GM23338 (cell line): ENCODE data around the genes RNF185, PIK3IP1 and TIMP3.

DNA sequence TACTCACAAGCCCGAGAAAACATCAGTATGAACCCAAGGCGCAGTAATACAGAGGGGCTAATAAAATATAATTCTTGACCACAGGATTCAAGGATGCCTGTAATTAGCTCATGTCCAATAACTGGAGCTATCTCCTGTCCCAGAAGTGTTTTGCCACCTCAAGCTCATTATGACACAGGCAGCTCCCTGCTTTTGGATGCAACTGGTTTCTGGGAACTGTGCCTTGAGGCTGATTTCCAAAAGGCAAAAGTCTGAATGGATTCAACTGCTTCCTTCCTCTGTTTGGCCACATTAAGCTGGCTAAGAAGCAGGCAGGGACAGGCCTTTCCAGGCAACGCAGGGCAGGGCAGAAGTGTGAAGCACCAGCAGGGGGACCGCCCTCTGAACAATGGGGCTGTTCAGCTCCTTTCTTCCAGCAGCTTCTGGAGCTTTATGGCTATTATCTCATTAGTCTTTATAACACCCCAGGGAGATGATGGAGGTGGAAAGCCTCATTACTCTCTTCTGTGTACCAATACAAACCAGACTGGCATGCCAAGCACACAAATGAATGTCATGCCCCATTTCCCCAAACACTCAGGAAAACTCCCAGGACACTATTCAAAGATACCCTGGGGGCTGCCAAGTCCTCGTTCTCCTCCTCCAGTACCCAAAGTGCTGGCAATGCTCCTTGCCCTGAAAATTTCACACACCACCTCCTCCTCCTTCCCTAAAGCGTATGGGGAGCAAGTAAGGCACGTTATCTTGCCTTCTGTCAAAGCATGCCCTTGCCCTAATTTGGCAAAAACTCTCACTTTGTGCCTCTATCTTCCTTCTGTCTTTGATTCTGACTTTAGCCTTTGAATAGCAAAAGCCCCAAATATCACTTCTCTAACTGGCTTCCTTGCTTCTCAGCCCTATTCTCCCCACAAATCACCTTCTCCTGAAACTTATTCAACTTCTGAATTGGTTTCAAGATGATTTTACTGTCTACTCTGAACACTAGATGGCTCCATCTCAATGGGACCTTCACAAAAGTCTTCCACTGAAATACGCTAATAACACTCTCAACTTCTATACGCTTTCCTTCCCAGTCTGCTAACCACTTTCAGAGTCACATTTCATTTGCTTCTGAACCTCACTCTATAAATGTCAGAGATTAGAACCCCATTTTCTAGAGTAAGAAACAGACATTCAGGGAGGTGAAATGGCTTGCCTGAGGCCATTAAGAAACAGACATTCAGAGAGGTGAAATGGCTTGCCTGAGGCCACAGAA is 21.1 kb downstream of the MORC2 start:
- PRO-cap = no peak
- RAMPAGE, long total RNA = no peak

GRCh38 chr22:31046586-31047087 is 34.5 kb upstream of the SMTN start:
- PRO-cap = bidirectional peak, plus-strand start at chr22:31046857, minus-strand start at chr22:31046740
- RAMPAGE, long total RNA = no peak

DNA sequence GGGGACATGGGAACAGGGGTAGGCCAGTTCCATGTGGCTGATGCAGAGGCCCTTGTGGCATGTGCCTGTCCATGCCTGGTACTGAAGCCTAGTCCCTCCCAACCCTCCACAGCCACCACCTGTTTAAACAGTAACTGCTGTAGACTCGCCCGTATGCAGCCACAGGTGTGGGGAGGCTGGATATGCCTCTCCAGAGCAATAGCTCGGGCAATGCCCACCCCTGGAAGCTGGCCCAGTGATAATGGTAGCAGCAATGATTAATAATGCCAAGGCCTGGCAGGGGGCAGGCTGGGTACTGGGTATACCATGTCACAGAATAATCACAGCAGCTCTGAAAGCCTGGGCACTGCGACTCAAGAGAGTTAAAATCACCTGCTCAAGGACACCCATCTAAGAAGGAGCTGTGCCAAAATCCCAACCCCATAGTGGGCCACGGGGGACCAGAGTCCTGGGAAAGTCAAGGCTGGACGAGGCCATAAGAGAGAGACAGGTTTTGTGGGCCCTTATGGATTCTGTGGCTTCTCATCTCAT is 2.4 kb downstream of the SMTN start:
- PRO-cap = no peak
- RAMPAGE, long total RNA = no peak

DNA sequence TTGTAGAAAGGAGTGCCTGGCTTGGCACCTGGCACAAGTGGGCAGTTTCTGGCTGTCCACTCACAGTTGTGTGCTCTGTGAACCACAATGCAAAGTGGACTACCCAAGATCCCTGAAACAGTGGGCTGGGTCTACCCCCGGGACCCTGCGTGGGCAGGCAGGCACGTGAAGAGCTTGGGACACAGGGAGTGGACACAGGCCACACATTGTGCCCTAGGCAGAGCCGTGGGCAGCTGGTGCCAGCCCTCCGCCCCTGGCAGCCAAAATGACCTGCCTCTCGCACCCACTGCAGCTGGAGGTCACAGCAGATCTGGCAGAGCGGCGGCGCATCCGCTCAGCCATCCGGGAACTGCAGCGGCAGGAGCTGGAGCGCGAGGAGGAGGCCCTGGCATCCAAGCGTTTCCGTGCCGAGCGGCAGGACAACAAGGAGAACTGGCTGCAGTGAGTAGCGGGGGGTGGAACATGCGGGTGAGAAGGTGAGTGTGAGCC is 6.6 kb downstream of the SMTN start:
- PRO-cap = no peak
- RAMPAGE, long total RNA = no peak

- PRO-cap = no peak
- RAMPAGE, long total RNA = no peak
Observed at GRCh38 chr22:31088850-31090138, 8.2 kb downstream of the SMTN start.

GRCh38 chr22:31099317-31099979 is 7.9 kb downstream of the SELENOM start:
- PRO-cap = no peak
- RAMPAGE, long total RNA = no peak

- PRO-cap = bidirectional peak, plus-strand start at chr22:31160182, minus-strand start at chr22:31160116
- RAMPAGE, long total RNA = start-site peak on the plus strand at chr22:31160166-31160249, 100 and 16 reads in 2 replicates
Observed at GRCh38 chr22:31159860-31160749, at the start of gene RNF185. Gene RNF185 (plus strand): TSS chr22:31160182.

GRCh38 chr22:31283051-31283587 is 9.2 kb downstream of the PIK3IP1 start:
- PRO-cap = no peak
- RAMPAGE, long total RNA = no peak

DNA sequence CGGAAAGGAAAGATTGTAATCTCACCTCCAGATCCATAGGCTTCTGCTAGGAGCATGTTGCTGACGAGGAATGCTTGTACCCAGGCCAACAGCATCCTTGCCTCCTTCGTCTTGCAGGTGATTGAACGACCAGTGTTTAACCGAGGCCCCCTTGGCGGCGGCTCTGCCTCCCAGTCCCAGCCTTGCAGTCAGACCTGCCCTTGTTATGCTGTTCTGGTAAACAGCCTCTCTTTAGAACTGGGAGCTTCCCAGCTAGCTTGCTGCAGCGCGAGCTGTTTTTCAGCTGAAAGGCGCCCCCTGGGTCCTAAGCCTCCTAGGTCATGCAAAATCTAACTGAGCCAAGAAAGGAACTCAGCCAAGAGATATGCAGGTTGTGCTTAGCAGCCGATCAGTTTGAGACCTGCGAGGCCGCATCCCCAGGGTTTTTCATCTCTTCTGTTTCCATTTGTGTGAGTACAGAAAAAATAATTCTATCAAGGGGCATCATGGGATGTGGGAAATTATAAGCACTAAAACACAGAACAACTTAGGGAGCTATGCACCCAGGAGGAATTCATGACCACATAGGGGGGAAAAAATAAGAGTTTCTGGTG is at the start of gene PIK3IP1:
TSS of gene PIK3IP1 (minus strand) at position 239 of the 593 bp plus-strand sequence.
- PRO-cap = bidirectional peak, plus-strand start at position 341 of the sequence, minus-strand start at position 239 of the sequence
- RAMPAGE, long total RNA = no peak

DNA sequence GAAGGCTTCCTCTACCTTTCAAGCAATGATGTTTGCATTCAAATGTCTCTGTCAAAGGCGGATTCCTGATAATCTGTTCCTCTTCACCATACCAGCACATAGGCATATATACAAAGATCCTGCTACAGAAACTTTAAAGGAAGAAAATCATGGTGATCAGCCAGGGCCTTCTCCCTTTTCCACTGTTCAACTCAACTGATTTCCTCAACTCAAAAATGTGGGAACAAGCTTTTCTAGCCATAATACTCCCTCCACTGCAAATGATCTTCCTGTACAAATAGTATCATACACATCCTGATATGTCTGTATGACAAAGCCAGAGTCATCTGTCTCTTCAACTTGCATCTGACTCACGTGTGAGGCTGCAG is 13.4 kb downstream of the PATZ1 start:
- PRO-cap = no peak
- RAMPAGE, long total RNA = no peak

DNA sequence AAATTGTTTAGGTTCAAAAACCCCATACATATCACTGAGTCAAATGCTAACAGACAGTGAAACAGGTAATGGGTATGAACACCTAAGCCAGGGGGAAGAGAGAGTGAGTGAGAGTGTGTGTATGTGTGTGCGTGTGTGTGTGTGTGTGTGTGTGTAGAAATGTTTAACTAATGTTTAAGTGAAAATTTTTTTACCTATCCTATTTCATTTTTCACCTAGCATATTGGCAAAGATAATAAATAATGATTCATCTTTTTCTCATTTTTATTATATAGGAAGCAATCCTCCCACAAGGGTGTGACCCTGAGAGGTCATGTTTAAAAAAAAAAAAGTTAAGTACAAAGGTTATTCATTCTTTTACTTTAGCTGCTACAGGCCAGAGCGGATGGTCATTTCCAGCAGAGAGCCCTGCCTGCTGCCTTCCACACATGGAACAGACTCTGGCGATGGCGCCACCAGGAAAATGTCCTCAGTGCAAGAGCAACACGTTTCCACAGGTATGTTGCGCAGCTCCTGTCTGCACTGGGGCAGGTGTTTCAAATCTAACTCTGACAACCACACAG is 72.9 kb downstream of the PISD start:
- PRO-cap = no peak
- RAMPAGE, long total RNA = no peak

DNA sequence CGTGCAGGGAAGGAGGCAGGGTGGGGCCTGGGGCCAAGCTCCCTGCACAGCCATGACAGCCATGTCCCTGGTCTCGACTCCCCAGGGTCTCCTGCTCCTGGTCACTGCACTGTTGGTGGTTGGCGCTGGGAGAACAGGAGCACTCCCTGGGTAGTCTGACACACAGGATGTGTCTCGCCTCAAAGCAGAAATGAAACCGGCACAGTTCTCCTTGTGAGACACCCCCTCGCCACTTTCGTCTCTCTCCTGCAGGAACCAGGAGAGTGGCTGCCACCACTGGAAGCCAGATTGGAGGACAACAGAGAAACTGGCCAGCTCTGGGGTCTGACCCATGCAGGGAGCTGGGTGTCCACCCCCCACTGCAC is 27.1 kb upstream of the YWHAH start:
- PRO-cap = no peak
- RAMPAGE, long total RNA = no peak

- PRO-cap = bidirectional peak, plus-strand start at chr22:31945037, minus-strand start at chr22:31945222
- RAMPAGE, long total RNA = no peak
Observed at GRCh38 chr22:31944846-31945725, 751 bp downstream of the YWHAH start.

DNA sequence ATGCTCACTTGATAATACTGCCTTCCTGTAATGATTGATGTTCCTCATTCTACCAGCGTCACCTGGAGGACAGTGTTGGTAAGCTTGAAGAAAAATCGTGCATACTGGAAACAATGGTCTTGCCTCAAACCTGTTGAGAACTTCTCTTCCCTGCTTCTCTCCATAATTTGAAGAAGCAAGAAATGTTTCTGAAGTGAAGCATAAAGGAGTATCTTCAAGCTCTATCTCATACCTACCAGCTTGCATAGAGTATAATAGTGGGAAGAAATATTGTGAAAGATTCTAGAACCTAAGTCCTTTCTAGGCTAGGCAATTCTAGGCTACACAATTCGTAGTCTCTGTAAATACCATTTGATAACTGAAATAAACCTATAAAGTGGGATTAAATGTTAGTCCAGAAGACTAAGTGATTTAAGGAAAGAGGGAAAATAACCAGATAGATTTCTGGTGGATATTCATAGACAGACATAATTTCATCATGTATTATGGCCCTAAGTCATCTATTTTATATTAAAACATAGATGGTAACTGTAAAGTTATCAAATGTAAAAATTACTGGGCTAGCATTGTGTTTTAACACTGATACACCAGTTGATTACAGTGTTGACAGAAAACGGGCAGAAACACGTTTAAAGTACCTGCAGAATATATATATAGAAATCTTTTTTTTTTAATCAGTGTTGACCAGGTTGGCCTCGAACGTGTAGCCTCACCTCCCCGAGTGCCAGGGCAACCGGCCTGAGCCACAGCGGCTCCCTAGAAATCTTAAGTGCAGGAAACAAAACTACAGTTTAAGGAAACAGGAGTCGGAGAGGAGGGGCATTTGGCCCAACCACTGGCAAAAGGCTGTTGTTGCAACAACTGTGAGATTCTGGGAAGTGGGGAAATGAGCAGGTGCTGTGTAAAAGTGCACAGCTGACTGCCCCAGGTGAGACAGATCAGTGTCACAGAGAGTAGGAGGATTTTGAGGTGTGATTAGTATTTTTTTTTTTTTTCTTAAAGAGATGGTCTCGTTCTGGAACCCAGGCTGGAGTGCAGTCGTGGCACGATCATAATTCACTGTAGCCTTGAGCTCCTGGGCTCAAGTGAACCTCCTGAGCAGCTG is 3.4 kb downstream of the YWHAH start:
- PRO-cap = no peak
- RAMPAGE, long total RNA = no peak

- PRO-cap = no peak
- RAMPAGE, long total RNA = no peak
Observed at GRCh38 chr22:32121442-32121817, 37.7 kb downstream of the C22orf42 start.

DNA sequence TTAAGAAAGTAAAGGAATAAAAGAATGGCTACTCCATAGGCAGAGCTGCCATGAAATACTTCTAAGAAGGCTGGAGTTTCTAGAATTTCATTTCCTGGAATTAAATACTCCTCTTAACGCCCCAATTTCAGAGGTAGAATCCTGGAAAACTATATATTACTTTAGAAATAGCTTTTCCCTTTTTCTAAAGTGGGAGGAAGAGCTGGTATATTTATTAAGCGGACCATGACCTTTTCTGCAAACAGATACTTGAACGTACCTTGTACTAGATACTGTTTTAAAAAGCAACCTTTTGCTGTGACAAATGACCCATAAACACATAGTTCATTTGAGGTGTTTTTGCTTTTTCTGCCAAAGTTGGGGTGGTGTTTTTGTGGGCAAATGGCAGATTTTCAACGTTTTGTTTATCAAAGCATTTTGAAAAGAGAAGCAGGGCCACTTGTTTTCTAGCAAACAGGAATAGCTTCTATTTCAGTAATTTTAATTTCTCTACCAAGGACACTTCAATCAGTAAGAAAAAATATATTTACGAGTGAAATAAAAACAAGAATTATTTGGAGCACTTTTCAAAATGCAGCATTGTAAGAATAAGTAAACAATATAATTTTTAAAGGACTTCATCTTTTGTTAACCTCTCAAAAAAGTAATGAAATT is 2.2 kb downstream of the FBXO7 start:
- PRO-cap = no peak
- RAMPAGE, long total RNA = no peak

DNA sequence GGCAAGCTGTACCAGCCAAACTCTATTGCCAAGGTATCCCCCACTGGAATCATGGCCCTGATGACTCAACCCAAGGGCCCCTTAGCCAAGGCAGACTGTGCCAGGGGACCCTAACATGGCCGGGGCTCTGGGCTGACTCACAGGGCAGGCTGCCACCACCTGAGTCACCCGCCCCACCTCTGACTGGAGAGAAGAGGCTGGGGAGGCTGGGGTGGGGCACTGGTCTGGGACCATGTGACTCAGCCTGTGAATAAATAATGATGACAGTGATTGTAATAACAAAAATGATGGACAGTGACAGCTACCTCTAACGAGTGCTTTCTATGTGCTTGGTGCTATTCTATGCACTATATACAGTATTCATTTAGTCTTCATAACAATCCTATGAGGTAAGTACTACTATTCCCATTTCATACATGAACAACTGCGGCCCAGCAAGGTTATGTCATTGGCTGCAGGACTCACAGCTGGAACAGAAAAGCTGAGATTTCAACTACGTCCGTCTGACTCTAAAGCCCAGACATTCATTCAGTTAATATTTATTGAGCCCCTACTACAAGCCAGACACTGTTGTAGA is 84.2 kb downstream of the FBXO7 start:
- PRO-cap = no peak
- RAMPAGE, long total RNA = no peak

DNA sequence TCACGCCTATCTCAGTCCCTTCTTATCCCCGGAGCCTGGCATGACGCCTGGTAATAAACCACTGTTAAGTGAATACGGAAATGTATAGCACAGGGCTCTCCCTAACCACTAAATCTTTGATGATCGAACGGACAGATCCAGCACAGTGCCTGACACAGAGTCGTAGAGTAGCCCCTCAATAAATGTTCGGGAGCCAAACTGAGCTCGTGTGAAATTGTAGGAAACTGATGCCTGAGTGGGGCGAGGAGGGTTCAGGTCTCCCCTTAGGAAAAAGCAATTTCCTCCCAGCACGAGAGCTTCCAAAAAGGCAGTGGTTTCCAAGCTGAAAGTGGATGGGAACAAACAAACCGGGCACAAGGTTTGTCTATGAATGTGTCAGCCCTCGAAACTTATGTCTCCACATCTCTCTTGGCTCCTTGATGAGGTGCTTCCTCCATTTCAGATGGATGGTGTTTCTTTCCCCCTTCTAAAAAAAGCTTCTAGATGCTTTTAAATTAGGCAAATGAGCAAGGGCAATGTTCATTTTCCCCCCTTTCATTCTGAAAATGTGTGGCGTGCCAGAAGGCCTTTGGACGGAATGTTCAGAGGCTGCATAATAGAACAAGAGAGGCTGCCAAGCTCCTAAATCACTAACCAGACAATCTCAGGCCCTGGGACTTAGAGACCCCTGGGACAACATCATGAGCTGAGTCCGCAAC is 143.6 kb downstream of the FBXO7 start:
- PRO-cap = no peak
- RAMPAGE, long total RNA = no peak

GRCh38 chr22:32628952-32629223 is 154.3 kb downstream of the FBXO7 start:
- PRO-cap = no peak
- RAMPAGE, long total RNA = no peak

GRCh38 chr22:32801615-32802508 is at the start of gene TIMP3:
Gene TIMP3 (plus strand): TSS chr22:32801705.
- PRO-cap = bidirectional peak, plus-strand start at chr22:32801705, minus-strand start at chr22:32801527; bidirectional peak, plus-strand start at chr22:32802284, minus-strand start at chr22:32802107
- RAMPAGE, long total RNA = no peak